ENCODE measurements around a stretch of chr10.

DNA sequence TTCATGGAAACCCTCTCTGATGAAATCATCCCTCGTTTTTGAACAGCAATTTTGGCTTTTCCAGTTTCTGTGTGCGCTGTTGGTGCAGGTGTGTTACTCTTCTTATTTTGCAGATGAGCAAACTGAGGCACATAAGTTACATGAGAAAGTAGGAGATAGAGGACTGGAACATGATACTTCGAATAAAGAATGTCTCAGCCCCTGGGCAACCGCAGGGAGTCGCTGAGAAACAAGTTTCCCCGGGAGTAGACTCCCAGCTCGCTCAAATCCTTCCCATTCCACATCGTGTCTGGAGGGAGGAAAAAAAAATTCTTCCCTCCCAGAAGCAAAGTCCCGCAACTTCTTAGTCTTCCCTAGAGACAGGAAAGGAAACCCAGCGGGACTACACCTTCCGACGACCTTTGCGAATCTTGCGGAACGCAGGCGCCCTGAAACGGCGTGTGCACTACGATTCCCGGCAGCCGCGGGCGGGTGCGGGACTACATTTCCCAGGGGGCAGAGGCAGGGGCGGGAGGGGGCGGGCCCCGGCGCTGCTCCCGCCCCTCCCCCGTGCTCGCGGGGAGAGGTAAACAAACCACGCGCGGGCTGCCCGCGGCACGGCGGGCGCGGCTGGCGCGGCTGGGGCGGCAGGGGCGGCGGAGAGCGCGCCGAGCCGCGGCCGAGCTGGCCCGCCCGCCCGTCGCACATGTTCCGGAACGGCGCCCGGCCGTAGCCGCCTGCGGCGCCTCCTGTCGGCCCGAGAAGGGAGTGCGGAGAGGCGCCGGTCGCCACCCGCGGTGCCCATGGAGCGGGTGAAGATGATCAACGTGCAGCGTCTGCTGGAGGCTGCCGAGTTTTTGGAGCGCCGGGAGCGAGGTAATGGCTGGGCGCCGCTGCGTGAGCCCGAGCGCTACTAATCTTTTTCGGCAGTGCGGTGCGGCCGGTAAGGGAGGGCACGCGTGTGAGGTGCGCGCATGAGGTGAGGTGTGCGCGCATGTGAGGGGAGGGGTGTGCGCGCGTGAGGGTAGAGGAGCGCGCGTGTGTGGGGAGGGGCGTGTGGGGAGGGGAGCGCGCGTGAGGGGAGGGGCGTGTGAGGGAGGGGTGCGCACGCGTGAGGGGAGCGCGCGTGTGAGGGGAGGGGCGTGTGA, 18.4 kb downstream of the MXI1 start:
- RRBS, result 3% methylated on average over 32 of the region's 112 CpGs

DNA sequence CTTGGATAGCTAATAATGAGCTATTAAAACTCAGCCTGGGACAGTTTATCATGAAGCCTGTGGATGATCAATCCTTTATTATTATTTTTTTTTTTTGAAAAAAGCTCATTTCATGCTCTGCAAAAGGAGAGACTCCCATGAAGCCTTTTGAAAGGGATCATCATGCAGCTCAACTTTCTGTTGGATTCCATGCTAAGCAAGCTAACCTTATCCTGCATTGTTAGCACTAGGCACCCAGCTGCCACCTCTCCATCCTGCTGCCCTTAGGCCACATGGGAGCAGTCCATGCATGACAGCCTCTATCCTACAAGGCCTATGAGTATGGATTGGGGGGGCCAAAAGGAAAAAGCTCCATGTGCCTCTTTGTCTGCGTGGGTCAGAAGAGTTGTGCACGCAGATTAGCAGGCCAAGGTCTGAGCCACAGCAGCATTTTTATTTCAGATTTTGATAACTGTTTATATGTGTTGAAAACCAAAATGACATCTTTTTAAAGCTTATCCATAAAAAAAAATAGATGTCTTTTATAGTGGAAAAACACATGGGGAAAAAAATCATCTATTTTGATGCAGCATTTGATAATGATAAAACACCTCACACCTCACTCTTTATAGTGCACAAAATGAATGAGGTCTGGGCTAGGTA, 19.2 kb downstream of the SMNDC1 start:
- RRBS, result no CpG with 5 or more reads among the region's 2 CpGs

GRCh38 chr10:110306080-110306609, 1.4 kb upstream of the SMNDC1 start:
- RRBS, result no CpG with 5 or more reads among the region's 11 CpGs

DNA sequence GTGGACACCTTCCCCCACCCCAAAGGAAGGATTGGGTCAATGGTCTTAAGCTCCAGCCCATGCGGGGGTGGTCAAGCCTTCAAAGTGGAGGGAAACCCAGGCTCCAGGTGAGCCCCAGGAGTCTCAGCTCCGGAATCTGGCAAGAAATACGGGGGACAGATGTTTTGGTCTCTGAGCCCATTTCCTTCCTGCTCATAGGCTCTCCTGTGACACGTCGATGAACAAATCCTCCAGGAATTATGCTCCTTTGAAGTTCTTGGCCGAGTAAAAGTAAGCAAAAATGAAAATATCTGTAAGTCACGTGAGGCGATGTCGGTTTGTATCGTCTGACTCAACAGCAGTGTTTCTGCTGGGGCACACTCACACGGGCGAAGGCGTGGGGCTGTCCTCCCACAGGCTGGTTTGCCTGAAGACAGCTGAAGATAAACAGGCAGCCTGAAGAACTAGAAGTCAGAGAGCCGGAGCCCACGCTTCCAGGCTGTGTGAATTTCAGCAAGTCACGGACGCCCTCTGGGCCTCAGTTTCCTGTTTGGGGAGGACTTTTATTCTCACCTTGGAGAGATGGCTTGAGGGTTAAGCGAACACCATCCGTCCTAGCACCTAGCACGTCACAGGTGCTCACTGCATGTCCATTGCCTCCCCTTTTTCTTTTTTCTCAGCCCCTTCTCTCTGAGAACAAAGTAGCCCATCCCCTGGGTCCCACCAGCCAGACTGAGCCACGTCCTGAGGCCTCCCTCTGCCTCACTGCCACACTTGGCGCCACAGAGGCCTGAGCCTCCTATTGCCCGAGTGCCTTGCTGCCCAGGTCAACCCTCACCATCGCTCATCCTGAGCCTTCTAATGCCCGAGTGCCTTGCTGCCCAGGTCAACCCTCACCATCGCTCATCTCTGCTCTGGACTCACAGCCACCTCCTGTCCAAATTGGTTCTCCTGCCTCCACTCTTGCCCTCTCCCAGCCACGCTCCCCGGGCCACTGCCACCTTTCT, 52.8 kb upstream of the SMNDC1 start:
- RRBS, result no CpG with 5 or more reads among the region's 28 CpGs

DNA sequence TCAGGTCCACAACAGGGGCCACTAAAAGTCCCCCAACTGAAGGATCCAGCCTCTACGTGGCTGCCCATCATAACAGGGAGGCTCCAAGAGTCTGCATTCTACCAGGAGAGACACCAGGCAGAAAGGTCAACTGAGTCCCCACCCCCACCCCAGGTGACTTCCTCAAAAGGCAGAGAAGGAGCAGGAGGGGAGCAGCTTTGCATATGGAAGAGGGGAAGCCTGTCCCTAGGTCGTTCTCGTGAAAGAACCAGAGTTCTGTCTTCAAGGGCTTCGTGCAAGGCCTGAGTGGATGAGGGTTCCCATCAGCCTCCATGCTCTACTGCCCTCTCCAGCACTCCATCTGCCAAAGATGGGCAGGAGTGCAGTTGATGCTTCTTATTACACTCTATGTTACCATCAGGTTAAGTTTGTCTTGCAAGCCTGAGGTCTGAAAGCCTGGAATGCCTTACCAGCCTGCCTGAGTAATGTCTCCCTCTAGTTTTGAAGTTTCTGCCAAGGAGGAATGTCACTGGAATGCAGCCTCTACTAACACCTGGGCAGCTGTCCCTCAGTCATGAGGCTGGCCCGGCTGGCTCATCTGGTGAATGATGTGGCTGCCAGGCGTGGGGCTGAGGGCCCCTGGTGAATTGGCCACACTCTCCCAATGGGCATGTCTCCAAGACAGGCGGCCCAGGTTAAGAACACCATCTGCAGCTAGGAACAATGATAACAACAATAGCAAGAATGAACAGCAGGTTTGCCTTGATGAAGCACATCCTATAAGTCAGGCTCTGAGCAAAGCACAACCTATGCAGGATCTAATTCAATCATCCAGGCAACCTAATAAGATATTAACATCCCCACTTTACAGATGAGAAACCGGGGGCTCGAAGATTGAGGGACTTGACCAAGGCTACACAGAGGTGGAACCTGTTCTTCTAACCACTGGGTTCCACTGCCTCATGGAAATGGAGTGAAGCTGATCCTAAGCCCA, 54.4 kb upstream of the SMNDC1 start:
- RRBS, result no CpG with 5 or more reads among the region's 9 CpGs

DNA sequence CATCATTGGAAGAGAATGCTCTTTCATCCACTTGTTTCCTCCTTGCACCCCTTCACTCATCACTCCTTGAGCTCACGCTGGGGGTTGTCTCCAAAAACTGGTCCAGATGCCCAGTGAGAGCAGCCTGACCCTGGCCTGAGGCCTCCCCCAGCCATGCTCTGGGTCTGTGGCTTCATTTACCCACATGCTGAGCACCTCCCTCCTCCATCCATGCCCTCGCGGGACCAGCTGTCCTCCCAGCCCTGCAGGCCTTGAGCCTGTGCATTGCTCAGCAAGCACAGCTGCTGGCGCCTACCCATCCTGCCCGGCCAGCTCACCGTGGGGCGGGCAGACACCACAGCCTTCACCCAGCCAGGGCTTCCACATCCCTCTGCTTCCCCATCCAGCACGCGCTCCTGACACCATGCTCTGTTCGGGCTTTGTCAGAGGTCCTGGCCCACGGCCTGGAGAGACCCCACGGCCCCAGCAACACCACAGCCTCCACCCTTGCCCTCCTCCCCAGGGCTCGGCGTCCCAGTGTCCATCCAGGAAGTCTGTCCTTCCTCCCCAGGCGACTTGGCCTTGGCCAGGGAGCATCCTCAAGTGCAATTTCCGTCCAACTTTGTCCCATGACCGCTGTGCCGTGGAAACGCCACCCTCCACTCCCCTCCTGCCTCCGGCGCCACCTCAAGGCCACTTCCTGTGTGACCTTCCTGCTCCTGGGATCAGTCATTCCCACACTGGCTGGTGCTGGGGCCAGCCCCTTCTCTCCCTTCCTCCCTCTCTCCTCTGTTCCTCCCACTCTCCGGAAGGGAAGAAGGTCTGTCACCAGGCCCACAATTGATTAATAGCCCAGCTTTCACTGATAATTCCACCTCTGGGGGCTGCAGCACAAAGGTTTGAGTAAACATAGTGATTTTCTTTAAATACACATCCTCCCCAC, 71.4 kb upstream of the SMNDC1 start:
- RRBS, result no CpG with 5 or more reads among the region's 22 CpGs

GRCh38 chr10:110398521-110399068, 93.9 kb upstream of the SMNDC1 start:
- RRBS, result no CpG with 5 or more reads among the region's 6 CpGs

GRCh38 chr10:110506946-110507482, 9.3 kb downstream of the DUSP5 start:
- RRBS, result no CpG with 5 or more reads among the region's 11 CpGs

DNA sequence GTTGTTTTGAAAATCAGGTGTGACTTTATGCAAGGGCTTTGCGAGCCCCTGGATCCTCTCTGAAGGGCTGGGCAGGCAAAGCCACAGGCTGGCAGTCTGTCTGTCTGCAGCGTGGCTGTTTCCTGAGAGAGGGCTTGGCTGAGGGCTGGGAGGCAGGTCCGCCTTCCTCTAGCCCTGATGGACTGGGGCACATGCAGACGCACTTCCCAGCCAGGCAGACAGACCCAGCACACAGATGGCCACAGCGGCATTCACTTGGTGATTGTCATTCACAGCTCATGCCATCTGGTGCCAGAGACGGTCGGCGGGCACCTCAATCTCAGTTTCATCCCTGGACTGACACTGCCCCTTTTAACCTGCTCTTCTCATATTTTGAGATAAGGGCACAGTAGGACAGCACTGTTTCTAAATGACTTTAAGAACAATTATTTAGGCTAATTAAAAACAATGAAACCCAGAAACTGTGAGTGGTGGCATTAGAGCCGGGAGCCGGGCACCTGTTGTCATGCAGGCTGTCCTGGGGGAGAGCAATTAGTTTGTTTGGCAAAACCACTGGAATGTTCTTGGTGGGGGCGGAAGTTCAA, 35.6 kb downstream of the RBM20 start:
- RRBS, result no CpG with 5 or more reads among the region's 11 CpGs

DNA sequence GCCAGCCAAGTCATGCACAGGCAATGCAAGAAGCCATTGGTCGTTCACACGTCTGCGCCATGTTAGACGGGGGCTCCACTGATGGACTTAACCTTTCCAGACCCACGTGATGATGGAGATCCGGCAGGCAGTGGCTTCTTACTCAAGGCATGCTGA, 54.8 kb downstream of the RBM20 start:
- RRBS, result no CpG with 5 or more reads among the region's 6 CpGs

GRCh38 chr10:110701014-110701685, 57.0 kb downstream of the RBM20 start:
- RRBS, result no CpG with 5 or more reads among the region's 8 CpGs

- RRBS, result no CpG with 5 or more reads among the region's 7 CpGs
Observed at GRCh38 chr10:110725817-110726314, 81.7 kb downstream of the RBM20 start.

GRCh38 chr10:110764184-110765209, 107.2 kb upstream of the PDCD4 start:
- RRBS, result no CpG with 5 or more reads among the region's 26 CpGs

- RRBS, result no CpG with 5 or more reads among the region's 11 CpGs
Observed at GRCh38 chr10:110827660-110828307, 43.9 kb upstream of the PDCD4 start.

DNA sequence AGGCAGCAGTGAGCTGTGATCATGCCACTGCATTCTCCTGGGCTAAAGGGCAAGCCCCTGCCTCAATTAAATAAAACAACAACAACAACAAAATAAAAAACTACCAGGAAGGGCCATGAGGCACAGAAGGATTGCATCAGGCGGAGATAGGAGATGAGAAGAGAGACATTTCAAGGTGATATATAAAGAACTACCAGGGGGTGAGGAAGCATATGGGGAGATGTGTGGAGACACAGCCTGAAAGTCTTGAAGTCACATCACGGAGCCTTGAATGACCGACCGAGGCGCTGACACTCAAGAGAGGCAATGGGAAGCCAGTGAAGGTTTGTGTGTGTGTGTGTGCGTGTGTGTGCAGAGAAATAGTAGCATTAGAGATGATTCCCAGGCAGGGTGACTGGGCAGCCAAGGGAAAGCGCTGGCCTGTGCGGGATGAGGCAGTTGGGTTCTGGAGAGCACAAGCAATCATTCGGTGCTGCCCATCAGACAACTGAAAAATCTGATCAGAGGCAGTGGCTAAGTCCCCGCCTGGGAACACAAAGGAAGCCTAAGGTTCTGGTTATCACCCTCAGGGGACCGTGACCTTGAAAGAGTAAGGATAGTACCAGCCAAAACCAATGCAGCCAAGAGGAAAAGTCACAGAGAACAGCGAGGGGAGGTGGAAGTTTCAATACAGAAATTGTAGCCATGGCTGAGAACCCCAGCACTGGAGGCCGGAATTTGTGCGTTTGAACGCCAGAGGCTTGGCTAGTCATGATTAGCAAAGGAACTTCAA, 987 bp upstream of the PDCD4 start:
- RRBS, result no CpG with 5 or more reads among the region's 15 CpGs

DNA sequence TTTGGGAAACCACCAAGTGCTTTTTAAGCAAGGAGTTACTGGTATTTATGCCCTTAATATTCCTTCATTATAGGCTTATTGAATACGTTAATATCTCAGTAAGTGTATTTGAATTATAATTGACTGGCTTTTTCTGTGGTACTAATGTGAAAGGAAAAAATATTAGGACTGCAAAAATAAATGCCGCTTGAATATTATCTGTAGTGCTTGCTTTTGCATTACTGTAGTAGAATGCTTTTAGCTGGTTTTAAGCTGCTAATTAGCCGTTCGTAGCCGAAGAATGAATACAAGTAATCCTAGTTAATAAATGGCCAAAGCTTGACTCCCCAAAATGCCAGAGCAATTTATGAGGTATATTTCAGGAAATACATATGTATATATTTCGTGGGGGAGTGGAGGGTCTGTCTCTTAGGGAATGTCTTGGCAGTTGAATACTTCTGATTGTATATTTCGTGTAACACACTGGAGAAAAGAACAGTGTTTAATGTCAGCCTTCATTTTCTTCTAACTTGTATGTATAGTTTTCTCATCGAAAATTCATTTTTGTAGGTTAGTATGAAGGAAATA, 1.4 kb downstream of the PDCD4 start:
- RRBS, result no CpG with 5 or more reads among the region's 8 CpGs

- RRBS, result no CpG with 5 or more reads among the region's 2 CpGs
Observed at GRCh38 chr10:110880054-110880508, 8.4 kb downstream of the PDCD4 start.

GRCh38 chr10:111756380-111756979, 427.1 kb downstream of the GPAM start:
- RRBS, result no CpG with 5 or more reads among the region's 10 CpGs

GRCh38 chr10:112374422-112374870, 530 bp downstream of the ACSL5 start:
- RRBS, result no CpG with 5 or more reads among the region's 4 CpGs

GRCh38 chr10:112379837-112380596, 6.1 kb downstream of the ACSL5 start:
- RRBS, result no CpG with 5 or more reads among the region's 5 CpGs

Data from epithelial cell of esophagus (primary cell).